Thoracic aorta (tissue), 1 donor: ENCODE data around the genes ASXL3 and ZNF397.

DNA sequence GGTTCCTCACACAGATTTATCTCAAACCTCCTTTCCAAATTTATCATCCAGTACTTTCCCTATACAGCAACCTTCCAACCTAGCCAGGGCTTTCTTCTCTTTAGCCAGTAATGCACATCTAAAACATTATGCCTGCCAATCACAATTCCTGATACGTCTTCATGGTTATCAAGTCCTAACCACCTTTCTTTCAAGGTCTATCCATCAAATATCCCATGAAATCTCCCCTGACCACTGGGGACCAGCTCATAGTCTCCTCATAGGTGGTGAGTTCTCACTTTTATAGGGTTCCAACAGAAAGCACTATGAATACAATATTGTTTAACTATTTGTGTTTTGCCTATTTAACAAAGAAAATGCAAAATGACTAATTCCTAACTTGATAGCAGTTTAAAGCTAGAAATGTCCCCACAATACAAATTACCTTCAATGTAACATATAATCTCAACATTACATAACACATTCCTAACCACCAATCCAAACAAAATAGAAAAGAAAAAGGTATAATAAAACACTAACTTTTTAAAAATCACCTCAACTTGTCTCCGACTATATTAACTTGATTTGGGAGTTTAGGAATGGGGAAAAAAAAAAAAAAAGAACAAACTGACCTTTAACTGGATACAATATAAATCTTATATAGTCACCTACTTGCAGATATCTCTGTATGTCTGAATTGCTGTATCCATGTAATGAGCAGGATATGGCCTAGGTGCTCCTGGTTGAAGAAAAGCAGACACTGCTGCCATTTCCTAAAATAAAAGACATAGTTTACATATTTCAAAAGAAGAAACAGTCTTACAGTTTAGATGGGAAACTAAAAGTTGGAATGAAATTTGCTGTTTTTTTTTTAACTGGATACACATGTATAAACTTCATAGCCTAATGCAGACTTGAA, 42.4 kb downstream of the TRAPPC8 start:
- RAMPAGE, long total RNA, result no peak

- RAMPAGE, long total RNA, result no peak
Measured at GRCh38 chr18:32040767-32041454, 22.3 kb downstream of the RNF125 start.

- RAMPAGE, long total RNA, result no peak
Measured at GRCh38 chr18:32366582-32367610, 103.8 kb downstream of the GAREM1 start.

DNA sequence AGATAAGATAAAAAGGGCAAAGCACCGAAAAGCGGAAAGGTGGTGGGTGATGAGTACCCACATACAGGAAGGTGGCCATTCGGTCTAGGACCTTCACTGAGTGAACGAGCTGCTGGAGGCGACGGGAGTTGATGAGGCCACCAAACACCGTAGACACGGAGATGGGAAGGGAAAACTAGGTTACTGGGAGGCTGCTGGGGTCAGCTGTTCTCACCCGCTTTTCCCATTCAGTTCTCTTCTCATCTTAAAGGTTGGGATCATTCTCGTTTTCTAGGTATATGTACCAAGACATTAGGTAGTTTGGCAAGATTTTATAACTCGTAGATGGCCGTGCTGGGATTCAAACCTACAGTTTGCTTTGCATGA, 754 bp upstream of the GAREM1 start:
- RAMPAGE, long total RNA, result no peak

GRCh38 chr18:32730482-32731214, 42.2 kb downstream of the KLHL14 start:
- RAMPAGE, long total RNA, result no peak

GRCh38 chr18:33577540-33578707, at the start of gene ASXL3:
Gene ASXL3, plus strand, starts transcription at chr18:33578219.
- RAMPAGE, long total RNA, result start-site peak on the plus strand at chr18:33578485-33578523, 16 reads

GRCh38 chr18:34774312-34774511, 64.1 kb downstream of the DTNA start:
- RAMPAGE, long total RNA, result no peak

- RAMPAGE, long total RNA, result no peak
Measured at GRCh38 chr18:34959982-34960557, 81.1 kb upstream of the MAPRE2 start.

- RAMPAGE, long total RNA, result no peak
Measured at GRCh38 chr18:34976091-34976656, 65.0 kb upstream of the MAPRE2 start.

GRCh38 chr18:34977908-34978742, 63.1 kb upstream of the MAPRE2 start:
- RAMPAGE, long total RNA, result no peak

GRCh38 chr18:35042373-35043559, 1.6 kb downstream of the MAPRE2 start:
- RAMPAGE, long total RNA, result no peak

DNA sequence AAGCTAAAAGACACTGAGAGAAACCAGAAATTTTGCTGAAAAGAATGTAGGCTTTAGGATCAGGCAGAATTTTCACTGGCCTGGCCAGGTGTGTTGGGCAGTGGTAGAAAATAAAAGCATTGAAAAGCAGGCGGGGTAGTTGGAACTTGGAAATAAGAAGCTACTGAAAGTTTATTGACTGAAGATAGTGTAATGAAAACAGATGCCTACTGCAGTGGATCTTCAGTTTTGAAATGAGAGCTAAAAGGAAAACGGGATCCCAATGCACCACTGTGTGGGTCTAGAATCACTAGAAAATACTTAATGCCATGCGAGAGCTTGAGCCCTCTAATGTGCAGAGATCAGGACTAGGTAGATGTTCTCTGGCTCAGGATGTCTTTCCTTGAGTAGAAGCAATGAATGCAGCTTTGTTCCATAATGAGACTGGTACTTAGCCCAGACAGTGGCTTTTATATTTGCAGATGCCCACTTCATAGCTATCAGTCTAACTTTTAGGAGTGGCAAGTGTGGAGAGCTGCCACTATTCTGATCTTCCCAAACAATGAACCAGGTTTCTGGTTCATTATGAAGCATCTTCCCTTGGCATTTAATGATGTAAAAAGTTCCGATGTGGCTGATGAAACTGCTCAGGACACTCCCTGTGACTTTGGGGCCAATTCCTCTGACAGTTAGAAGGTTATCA, 5.3 kb downstream of the MAPRE2 start:
- RAMPAGE, long total RNA, result no peak

DNA sequence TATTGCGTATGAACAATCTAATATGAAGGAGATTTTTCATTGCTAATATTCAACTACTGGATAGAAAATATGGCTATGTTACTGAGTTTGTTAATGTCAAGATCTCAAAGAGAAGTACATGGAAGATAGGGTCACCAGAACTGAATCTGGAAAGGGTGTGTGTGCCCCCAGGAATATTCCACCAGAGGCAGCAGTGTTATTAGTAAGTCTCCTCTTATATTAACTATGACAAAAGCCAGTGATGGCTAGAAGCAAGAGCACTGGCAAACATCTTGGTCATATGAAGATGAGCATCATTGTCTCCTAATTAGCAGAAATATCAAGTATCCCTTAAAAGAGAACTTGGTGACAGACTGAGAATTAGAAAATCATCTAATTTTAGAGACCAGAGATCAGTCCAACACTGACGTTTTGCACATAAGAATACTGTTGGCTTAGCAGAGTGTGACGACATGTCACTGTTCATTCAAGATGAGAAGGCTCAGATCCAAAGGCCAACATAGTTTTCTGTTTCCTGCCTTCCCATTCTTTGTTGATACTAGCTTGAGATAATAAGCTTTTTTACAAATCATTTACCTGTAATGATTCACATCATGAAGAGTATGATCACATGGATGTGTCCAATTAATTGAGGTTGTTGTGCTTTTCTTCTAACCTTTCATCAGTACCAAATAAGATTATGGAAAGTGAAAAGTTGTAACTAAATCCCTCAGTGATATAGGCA, 44.3 kb downstream of the MAPRE2 start:
- RAMPAGE, long total RNA, result no peak

- RAMPAGE, long total RNA, result no peak
Measured at GRCh38 chr18:35110688-35111301, 69.6 kb downstream of the MAPRE2 start.

GRCh38 chr18:35136057-35136750, 95.0 kb downstream of the MAPRE2 start:
- RAMPAGE, long total RNA, result no peak

DNA sequence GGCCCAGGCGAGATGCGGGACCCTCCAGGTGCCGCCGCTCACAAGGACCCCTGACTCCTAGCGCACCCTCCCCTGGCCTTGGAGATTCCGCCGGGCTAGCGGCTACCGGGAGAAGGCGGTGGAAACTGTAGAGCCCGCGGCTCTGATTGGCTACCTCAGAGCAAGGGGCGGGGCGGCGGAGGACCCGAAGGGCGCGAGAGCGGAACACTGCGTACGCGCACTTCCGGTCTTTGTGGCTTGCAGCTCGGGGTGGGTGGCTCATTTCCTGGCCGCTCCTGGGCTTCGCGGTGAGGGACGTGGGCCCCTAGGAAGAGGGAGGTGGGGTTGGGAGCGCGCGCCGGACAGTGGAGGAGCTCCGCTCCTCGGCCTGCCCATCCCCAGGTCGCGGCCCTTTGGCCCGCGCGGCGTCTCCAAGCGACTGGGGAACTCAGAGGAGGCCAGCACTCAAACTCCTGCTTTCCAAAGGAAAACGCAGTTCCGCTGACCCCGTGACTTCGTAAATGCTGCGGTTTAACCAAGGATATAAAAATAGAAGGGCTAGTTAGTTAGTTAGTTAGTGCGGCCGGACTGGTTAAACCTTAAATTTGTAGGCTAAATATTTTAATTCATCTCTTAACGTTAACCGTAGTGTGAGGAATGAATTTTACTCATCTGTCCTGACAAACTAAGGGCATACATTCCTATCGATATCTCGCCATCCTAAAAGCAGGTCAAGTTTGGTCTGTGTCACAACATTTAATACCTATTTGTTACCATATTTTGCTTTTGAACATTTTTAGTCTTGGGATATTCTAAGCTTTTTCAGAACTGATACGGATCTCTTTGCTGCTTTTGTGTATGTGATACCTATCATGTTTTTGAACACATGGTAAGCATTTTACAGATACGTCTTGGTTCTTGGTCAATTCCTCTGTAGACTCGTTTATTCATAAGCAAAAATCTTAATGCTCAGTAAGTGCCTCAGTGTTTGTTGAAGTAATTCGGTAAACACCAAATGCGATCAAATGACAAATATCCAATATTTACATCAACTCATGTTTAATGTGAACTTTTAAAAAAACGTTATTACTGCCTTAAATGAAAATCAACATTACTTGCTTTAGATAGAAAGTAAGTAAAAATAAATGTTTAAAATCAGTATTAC, at the start of gene ZNF397:
Gene ZNF397, plus strand, starts transcription at position 212 of the 1,144 bp plus-strand sequence.
- RAMPAGE, long total RNA, result start-site peak on the plus strand centred at position 242 of the sequence, 61 bp wide, 144 reads

DNA sequence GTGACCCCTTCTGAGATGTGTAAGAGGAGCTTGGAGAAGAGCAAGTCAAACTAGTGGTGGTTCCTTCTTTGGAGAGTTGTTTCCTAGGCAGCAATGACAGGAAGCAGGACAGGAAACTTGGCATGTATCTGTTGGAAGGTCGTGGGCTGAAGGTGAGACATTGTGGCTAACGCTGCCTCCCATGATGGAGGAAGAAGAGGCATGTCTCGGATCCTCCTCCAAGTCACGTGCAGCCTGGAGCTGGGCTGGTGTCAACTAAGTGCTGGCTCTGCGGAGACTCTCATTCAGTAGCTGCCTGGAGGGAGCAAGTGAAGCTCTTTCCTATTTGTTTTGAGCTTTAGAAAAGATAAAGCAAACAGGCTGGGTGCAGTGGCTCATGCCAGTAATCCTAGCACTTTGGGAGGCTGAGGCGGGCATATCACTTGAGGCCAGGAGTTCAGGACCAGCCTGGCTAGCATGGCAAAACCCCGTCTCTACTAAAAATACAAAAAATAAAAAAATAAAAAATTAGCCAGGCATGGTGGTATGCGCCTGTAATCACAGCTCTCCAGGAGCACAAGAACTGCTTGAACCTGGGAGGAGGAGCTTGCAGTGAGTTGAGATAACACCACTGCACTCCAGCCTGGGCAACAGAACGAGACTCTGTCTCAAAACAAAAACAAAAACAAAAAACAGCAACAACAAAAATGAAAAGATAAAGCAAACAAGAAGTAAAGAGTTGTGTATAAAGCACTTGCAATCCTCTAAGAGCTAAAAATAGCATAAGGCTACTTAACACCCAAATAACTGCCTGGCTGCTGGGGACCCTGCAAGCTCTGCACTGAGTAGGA, 28.2 kb upstream of the INO80C start:
- RAMPAGE, long total RNA, result no peak

- RAMPAGE, long total RNA, result no peak
Measured at GRCh38 chr18:35654501-35654843, 72.9 kb downstream of the GALNT1 start.

GRCh38 chr18:35771532-35771926, 190.0 kb downstream of the GALNT1 start:
- RAMPAGE, long total RNA, result no peak

DNA sequence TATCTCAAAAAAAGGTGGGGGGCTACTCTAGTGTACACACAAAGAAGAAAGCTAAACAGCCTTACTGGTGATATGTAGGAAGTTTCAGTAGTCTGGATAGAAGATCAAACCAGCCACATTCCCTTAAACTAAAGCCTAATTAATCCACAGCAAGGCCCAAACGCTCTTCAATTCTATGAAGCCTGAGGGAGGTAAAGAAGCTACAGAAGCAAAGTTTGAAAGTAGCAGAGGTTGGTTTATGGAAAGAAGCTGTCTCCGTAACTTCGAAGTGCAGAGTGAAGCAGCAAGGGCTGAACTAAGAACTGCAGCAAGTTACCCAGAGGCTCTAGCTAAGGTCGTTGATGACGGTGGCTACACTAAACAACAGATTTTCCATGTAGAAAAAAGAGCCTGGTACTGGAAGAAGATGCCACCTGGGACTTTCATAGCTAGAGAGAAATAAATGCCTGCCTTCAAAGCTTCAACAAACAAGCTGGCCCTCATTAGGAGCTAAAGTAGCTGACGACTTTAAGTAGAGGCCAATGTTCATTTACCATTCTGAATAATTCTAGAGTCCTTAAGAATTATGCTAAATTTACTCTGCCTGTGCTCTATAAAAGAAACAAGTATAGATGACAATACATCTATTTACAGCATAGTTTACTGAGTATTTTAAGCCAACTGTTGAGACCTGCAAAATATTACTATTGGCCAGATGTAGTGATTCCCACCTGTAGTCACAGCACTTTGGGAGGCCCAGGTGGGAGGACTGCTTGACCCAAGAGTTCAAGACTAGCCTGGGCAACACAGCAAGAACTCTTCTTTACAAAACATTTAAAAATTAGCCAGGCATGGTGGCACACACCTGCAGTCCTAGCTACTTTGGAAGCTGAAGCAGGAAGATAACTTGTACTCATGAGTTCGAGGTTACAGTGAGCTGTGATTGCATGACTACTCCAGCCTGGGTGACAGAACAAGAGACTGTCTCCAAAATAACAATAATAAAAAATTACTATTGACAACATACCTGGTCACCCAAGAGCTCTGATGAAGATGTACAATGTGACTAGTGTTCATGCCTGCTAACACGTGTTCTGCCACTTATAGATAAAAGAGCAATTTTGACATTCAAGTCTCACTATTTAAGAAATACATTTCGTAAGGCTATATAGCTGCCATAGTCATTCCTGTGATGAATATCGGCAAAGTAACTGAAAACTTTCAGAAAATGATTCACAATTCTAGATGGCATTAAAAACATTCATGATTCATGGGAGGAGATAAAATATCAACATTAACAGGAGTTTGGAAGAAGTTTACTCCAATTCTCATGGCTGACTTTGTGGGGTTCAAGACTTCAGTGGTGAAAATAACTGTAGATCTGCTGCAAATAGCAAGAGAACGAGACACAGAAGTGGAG, 44.9 kb downstream of the RPRD1A start:
- RAMPAGE, long total RNA, result no peak